Measurements from ENCODE around the gene ZC3H6.

- PRO-cap: no peak
- RAMPAGE, long total RNA, 2 experiments: no peak in any of the 2 experiments
Observed at GRCh38 chr2:109352929-109353380, 223.9 kb downstream of the SH3RF3 start.

- PRO-cap: unidirectional peak, plus-strand start at chr2:109436405
- RAMPAGE, long total RNA, 2 experiments: no peak in any of the 2 experiments
Observed at GRCh38 chr2:109436167-109437166, 177.3 kb downstream of the SEPTIN10 start.

DNA sequence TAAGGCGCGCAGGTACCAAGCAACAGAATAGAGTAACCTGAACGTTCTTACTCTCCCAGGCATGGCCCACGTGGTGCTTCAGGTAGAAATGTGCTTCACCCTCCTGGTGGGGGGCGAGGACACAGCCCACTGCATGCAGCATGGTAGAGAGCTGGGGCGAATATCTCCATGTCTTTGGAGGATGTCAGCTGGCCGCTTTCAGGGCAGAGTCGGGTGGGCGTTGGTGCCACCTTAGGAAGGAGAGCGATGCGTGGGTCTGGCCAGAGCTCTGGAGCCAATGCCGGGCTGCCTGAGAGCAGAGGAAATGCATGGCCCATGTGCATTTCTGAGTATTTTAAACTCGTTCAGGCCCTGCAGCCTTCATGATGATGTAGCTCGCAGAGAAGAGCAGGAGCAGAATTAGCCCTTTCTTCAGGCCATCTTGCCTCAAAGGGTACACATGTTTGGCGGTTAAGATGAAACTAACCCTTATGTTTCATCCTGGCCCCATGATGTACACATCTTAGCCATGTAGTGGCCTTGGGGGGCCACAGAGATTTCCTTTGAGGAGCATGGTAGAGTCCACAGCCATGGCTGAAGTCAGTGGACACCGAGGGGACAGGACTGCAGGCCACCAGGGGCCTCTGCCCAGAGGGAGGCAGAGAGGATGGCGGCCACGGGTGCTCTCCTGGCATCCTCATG lies 109.9 kb downstream of the SEPTIN10 start:
- PRO-cap: no peak
- RAMPAGE, long total RNA, 2 experiments: no peak in any of the 2 experiments

GRCh38 chr2:109637780-109638156 lies 23.6 kb downstream of the SOWAHC start:
- PRO-cap: no peak
- RAMPAGE, long total RNA, 2 experiments: no peak in any of the 2 experiments

DNA sequence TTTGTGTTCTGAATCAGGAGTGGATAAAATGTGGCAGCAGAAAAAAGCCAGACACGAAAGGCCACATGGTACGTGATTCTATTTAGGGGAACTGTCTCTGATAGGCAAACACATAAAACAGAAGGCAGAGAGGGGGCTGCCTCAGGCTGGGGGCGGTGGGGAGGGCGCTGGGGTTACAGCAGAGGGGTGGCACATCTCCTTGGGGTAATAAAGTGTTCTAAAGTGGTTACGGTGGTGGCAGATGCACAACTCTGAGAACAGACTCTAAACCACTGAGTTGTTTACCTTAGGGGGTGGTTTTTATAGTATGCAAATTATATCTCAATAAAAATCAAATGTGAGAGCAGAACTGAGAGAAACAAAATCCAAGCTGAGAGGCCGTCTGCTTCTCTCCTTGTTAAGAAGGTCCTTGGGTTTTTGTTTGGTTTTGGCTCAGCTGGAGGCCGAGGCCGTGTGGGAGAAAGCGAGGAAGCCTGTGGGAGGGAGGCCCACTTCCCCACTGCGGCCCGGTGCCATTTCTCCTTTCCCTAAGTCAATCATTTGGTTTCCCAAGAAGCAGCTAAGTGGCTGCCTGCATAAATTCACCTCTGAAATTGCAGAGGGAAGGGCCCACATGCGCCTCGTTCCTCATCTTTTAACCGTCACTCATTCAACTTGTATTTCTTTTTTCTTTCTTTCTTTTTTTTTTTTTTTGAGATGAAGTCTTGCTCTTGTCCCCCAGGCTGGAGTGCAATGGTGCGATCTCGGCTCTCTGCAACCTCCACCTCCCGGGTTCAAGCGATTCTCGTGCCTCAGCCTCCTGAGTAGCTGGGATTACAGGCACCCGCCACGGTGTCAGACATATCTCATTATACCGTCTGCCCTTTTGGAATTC lies 78.2 kb downstream of the SOWAHC start:
- PRO-cap: no peak
- RAMPAGE, long total RNA, 2 experiments: no peak in any of the 2 experiments

GRCh38 chr2:109702241-109703083 lies 88.3 kb downstream of the SOWAHC start:
- PRO-cap: bidirectional peak, plus-strand start at chr2:109702891, minus-strand start at chr2:109702773
- RAMPAGE, long total RNA, 2 experiments: no peak in any of the 2 experiments

DNA sequence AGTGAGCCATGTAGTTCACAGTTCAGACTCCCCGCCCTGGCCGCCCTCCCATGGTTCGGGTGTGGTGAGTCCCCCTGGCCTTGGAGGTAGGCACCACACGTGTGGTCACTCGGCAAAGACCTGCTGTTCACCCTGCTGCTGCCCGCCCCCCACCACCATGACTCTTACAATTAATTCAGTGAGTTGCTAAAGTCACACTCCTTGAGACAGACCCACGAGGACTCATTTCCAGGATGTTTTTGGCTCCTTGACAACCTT lies 5.1 kb upstream of the MALL start:
- PRO-cap: no peak
- RAMPAGE, long total RNA, 2 experiments: no peak in any of the 2 experiments

DNA sequence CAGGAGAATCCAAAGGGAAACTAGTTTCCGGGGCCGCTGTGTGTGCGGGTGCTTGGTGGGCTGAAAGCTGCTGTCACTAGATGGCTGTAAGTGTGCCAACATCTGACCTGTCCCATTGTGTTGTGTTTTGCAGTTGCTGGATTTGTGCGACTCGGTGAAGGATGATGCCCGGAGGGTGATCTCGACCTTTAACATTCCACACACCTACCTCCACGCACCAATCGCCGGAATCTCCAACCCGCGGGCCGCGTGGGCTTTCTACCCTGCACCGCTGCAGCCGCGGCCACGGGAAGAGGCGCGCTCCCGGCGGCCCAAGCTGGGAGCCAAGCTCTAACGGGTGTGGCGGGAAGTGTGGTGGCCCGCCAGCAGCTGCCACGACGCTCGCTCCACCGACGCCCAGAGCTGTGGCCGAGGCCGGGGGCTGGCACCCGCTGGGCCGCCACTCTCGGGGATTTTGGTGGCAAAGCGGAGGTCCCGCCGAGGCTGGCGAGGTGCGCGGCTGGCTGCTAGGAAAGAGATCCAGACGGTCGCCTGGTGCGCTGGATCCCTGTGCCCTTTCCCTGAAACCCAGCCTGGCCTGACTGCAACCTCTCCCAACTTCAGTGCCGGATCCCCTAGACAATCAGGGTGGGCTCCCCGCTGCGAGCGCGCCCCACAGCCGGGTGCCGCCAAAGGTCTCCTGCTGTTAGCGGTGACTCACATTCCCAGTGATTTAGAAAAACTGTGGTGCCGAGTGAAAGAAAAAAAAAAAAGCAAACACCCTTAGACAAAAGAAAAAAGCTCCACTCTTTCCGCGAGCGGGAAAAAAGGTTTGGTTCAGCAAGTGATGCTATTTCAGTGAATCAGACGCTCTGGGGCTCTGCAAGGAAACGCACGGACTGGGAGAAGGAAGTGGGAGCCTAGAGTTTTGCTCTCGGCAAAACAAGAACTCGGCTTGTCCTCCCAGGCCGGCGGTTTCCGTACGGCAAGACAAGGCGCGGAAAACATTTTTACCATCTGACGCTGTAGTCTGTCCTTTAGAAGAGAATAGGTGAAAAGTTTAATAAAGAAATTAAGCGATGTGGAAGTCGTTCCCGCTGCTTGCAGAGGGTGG lies 2.9 kb upstream of the BCL2L11 start:
- PRO-cap: unidirectional peak, plus-strand start at position 845 of the sequence
- RAMPAGE, long total RNA, 2 experiments: no peak in any of the 2 experiments

DNA sequence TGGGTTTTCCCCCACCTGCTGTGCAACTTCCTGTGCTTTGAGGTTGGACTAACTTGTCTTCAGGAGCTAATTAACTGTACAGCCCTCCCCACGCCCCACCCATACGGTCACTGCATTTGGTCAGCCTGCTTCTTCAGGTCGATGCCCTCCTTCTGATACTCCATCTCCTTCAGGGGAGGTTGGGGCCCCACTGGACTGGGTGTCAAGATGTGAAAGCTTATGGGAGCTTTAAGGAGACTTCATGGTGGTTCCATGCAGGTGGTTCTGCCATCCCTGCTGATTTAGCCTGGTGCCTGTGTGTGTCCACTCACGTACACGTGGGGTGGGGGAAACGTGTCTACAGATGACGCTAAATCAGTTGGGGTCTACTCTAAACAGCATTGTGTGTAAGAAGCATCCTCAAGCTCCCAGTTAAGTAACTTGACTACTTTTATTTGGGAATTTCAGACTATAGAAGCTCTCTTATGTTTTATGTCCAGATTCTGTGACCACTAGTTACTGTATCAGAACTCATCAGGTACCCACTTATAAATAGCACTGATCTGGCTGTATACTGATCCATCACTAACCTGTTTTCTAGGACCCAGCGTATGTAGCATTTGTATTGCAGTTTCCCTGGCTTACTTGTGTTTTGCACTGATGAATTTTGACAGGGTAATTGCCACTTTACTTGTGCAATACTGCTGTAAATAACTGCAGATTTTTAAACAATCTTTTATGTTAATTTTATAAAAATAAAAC lies 47.1 kb downstream of the BCL2L11 start:
- PRO-cap: no peak
- RAMPAGE, long total RNA, 2 experiments: no peak in any of the 2 experiments

DNA sequence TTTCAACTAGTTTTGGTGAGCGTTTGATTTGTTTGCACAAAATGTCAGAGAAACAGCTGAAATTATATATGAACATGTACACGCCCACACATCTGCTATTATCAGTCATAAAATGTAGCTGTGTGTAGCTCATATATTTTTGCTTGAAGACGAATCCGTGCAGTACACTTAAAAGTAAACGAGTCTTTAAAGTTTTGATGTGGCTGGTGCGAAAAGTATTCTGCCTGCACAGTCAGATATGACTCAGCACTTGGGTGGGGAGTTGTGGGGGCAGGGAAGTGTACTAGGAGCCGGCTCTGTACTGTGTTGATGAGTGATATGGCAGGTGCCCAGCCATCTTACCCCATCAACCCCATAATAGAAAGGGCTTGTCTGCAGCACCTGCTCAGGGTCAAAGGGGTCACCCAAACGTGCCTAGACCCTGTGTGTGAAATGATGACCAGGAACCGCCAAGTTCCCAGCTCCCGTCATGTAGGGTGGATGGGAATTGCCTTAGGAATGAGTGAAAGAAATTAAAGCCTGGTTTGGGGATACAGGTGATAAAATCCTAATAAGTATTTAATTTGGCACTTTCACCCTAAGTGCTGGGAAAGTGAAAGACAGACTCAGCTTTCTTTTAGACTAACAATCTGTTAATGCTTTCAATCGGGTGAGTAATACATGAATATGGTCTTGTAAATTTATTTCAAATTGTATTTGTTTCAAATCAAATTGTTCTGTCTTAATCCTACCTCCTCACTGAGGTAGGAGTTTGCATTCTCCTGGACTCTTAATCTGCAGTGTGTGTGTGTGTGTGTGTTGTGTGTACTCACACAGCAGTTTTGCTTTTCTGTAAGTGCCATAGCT lies 47.9 kb downstream of the BCL2L11 start:
- PRO-cap: no peak
- RAMPAGE, long total RNA, 2 experiments: no peak in any of the 2 experiments

DNA sequence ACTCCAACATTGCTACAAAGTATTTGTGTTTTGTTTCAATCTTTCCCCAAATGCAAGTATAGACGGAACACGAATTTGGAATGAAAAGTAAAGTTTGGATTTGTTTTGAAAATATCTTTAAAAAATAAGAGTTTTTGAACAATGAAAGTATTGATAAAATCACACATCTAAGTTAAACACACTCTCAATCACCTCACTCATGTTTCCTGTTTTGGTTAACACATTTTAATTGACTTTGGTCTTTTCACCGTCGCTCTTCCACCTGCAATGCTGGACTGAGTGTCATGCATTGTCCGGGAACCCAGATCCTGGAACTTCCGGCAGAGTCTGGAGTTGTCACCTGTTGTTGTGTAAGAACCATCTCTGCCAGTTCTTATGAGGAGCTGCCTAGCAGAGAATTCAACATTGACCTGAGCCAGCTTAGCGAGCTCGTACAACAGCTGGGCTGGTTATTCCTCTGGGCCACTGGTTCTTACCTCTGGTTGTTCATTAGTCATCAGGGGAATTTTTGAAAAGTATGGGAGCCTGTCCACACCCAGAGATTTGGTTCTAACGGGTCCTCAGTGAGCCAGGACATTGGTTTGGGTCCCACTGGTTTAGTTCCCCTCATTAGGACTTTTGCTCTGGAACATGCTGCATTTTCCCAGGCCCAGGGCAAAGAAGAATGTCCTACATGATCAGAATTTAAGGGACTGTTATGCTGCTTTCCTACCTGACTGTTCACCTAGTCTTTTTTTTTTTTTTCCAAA lies 75.7 kb downstream of the BCL2L11 start:
- PRO-cap: no peak
- RAMPAGE, long total RNA, 2 experiments: no peak in any of the 2 experiments

DNA sequence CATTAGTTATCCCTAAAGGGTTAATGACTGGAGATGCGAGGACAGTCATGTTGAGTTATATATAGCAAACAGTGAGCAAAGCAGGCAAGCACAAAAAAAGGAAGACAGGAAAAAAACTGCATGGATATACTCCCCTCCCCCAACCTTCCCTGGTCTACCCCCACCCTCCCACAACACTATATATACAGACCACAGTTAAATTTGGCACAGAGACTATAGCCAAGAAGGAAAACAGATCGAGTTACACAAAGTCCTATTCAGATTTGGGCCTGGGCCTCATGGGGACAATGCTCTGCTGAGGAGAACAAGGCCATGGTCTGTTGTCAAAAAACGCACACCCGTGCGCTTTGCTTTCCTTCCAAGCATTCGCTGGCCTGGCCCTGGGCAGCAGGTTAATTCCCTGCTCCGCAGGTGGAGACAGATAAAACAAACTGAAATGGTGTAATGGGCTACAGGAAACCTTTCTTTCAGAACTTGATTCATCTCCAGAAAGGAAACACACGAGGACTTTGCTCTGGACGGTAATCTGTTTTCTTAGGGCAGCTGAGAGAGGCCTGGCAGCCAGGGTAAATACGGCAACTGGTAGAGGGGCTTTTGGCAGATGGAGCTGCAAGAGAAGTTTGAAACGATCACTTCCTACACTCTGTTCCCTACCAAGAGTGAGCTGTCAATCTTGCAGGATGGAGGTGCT lies 256.3 kb downstream of the BCL2L11 start:
- PRO-cap: no peak
- RAMPAGE, long total RNA, 2 experiments: no peak in any of the 2 experiments

- PRO-cap: no peak
- RAMPAGE, long total RNA, 2 experiments: no peak in any of the 2 experiments
Observed at GRCh38 chr2:111493664-111494188, 373.0 kb downstream of the BCL2L11 start.

DNA sequence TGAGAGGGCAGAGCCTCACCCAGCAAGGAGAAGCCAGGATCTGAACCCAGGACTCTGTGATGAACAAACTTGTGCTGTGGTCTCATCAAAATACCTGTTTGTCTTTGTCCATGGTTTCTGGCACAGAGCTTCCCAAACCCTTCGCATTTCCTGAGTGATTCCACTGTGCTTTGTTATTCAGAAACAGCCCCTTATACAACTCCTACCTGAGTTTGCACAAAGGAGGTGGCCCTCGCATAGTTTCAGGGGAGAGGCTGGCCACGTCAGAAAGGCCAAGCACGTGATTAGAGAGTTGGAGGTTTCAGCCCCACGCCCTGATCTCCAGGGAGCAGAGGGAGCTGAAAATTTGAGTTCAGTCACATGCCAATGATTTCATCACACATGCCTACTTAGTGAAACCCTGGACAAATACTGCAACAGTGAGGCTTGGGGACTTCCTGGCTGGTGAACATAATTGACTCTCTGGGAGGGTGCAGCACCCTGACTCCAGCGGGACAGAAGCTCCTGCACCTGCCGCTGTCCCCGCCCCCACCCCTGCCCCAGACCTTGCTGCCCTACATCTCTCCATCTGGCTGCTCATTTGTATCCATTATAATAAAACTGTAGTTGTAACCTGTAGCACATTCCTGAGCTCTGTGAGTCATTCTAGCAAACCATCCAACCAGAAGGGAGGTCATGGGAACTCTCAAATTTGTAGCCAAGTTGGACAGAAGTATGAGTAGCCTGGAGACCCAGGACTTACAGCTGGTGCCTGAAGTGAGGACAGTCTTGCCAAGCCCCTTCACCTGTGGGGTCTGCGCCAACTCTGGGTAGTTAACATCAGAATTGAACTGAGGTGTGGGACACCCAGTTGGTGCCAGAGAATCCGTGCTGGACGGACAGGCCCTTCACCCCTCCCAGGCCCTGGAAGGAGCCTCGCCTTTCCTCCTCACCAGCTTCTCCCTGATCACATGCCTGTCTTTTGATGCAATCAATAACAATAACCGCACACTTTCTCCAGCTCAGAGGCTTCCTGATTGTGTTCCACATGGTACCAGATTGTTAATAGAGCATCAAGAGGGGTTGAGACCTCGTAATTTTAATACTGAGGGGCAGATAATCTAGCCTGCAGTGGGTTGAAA lies 224.4 kb downstream of the ANAPC1 start:
- PRO-cap: unidirectional peak, plus-strand start at position 416 of the sequence
- RAMPAGE, long total RNA, 2 experiments: no peak in any of the 2 experiments

GRCh38 chr2:111903735-111904410 lies 5.5 kb downstream of the MERTK start:
- PRO-cap: no peak
- RAMPAGE, long total RNA, 2 experiments: no peak in any of the 2 experiments

GRCh38 chr2:111919297-111919685 lies 20.9 kb downstream of the MERTK start:
- PRO-cap: no peak
- RAMPAGE, long total RNA, 2 experiments: no peak in any of the 2 experiments

- PRO-cap: no peak
- RAMPAGE, long total RNA, 2 experiments: no peak in any of the 2 experiments
Observed at GRCh38 chr2:111923148-111923702, 24.8 kb downstream of the MERTK start.

DNA sequence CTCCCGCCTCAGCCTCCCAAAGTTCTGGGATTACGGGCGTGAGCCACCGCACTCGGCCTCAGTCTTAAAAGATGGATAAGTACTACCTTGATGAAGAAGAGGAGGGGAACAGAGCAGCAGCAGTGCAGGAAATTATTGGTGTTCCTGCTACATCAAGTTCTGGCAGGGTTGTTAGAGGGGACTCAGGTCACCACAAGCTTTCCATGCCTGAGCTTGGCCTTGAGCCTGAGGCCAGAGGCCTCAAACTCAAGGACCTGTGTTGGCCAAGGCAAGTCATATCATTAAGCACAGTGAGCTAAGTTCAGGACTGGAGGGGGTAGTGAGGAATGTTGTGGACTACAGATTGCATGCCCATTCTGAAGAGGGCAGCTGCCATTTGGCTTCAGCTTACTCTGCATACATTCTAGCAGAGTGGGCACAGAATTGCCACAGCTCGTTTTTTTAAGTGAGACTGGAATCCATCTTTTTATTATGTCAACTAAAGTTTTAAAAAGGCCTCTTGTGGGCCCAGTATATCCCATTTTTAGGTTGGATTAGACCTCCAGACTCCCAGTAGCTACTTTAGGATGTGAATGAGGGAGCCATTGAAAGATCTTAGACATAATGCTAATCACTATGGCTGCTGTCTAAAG lies 3.1 kb downstream of the TMEM87B start:
- PRO-cap: no peak
- RAMPAGE, long total RNA, 2 experiments: no peak in any of the 2 experiments

DNA sequence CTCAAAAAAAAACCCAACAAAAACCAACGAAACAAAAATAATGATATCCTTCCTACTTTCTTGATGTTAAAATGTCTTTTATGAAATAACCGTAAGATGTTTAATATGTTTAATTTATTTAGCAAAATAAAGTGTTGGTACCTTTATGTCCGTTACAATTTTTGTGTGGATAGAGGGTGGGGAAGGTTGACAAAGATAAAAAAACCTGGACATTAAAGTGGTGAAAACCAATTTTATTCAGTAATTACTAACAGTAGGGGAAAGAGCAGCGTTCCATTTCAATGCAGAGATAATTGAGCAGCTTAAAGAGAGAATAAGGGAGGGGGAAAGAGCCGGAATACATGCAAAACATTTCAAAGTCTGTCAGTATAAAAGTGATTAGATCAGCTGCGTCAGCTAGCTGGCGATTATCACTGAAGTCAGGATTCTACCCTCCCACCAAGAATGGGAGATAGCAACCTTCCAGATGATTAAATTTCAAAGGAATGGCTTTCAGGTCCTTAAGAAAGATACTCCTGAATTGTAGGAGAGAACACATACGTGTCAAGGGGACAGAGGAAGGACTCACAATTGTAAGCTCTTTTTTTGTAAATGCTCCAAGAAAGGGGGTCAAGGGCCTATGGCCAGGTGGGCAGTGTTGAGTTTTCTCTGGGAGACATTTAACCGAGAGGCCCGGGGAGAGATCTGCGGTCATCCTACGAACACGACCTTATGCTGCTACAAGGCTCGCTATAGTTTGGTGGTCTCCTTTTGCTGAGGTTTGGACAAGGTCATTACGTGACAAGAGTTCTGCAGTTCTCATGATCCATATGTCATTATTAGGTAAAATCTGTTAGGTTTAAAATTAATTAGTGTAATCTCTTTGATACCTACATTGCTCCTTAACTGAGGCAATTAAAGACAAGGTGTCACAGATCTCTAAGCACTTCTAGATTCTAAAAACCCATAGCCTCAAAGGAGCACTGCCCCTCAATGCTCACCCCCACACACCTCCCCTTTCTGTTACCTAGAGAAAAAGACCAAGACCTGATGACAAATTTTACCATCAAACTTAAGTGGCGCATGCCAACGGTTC lies 2.6 kb upstream of the ZC3H6 start:
- PRO-cap: no peak
- RAMPAGE, long total RNA, 2 experiments: no peak in any of the 2 experiments

GRCh38 chr2:112275495-112275788 lies at the start of gene ZC3H6:
Gene ZC3H6 (plus strand): TSS chr2:112275597.
- PRO-cap: bidirectional peak, plus-strand start at chr2:112275570, minus-strand start at chr2:112275422
- RAMPAGE, long total RNA, 2 experiments: start-site peak on the plus strand in 2 of 2 experiments, at chr2:112275590-112275629 at its widest, 16 to 78 reads per replicate

Measured in lower leg skin (tissue), 2 donors.